CMK (cell line): Measurements from ENCODE around the genes CD8B2, ST6GAL2 and SULT1C2.

DNA sequence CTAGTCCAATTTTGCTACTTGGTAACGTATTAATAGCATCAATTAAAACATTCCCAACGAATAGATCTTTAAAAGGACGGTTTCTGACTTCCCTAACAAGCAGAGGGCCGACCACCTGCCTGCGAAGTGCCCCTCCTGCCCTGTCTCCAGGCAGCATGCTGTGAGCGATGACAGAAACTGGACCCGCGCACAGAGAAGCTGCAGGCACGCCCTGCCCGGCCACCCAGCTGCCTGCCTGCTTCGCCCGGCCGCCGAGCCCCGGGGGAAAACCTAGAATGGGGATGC, 856 bp downstream of the UXS1 start:
- RRBS, result no CpG with 5 or more reads among the region's 15 CpGs

- RRBS, result no CpG with 5 or more reads among the region's 2 CpGs
Measured at GRCh38 chr2:106198149-106198348, 3.9 kb upstream of the UXS1 start.

DNA sequence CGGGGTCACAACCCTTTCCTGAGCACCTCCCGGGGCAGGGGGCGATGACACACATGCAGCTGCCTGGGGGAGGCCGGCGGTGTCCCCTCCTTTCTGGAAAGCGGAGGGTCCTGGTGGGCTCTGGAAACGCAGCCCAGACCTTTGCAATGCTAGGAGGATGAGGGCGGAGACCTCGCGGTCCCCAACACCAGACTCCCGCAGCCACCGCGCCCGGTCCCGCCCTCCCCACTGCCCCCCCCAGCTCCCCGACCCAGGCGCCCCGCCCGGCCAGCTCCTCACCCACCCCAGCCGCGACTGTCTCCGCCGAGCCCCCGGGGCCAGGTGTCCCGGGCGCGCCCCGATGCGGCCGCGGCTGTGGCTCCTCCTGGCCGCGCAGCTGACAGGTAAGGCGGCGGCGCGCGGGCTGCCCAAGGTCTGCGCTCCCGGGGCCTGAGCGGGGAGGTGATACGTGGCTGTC, at the start of gene CD8B2:
CD8B2 (plus strand) TSS at position 278 of the 457 bp plus-strand sequence.
- RRBS, result 98% methylated on average over 7 of the region's 42 CpGs

- RRBS, result no CpG with 5 or more reads among the region's 28 CpGs
Measured at GRCh38 chr2:106542653-106543472, 55.7 kb downstream of the CD8B2 start.

DNA sequence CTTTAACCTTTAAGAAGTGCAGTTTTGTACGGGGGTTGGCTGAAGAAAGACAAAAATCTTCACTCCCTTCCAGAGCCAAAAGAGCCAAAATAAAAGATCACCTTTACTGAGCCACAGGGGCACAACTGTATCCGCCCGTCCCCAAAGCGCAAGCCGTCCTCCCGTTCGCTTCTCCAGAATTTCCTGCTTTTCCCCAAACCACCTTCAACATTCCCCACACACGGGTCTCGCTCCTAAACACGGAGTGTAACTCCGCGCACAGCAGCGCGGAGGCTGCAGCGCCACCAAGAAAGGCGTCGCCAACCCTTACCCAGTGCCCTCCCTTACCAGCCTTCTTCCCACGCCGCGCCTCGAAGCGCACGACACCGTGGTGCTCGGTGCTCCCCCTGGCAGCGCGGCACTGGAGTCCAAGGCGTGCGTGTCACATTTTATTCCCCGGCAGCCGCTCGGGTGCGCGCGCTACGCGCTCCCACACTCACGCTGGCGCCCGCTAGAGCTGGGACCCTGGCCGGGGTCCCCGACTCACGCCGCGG, at the start of gene ST6GAL2:
ST6GAL2 (minus strand) TSS at position 402 of the 533 bp plus-strand sequence.
- RRBS, result no CpG with 5 or more reads among the region's 45 CpGs

GRCh38 chr2:108288481-108289218, at the start of gene SULT1C2:
SULT1C2 (plus strand) TSS chr2:108288895.
- RRBS, result no CpG with 5 or more reads among the region's 8 CpGs

DNA sequence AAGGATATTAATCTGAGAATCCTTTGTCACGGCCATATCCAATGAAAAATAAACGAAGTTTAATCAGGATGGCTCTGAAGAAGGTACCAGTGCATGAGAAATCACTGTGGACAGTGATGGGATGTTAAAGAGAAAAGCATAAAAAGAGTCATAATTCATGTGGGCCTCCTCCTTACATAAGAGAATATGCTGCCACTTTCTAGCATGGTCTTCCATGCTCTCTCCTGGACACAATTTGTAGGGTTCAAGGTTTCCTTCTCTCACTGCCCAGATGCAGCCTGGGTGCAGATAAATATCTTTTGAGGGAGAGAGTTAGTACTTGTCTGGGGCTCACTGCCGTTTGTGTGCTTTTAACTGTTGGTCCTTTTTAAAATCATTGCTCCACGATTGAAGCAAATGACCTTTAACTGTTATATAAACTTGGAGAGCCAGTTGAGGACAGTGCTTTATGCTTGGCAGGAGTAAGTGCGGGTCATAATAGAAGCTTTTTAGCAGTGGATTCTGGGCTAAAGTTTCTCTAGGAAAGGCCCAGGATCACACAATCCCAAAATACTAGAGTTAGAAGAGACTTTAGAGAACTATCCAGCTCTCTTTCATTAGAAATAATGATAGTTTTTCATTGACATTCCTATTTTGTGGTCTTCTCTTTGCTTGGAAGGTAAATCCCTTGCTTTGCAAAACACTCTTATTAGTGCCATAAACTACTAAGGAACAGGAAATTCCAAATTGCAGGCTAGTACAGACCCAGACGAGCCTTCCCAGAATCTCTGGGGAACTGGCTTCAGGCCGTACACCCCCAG, 18.9 kb downstream of the LIMS1 start:
- RRBS, result no CpG with 5 or more reads among the region's 7 CpGs

- RRBS, result no CpG with 5 or more reads among the region's 4 CpGs
Measured at GRCh38 chr2:108605611-108606376, 71.5 kb downstream of the LIMS1 start.

GRCh38 chr2:108639827-108640413, 79.4 kb upstream of the RANBP2 start:
- RRBS, result no CpG with 5 or more reads among the region's 5 CpGs

DNA sequence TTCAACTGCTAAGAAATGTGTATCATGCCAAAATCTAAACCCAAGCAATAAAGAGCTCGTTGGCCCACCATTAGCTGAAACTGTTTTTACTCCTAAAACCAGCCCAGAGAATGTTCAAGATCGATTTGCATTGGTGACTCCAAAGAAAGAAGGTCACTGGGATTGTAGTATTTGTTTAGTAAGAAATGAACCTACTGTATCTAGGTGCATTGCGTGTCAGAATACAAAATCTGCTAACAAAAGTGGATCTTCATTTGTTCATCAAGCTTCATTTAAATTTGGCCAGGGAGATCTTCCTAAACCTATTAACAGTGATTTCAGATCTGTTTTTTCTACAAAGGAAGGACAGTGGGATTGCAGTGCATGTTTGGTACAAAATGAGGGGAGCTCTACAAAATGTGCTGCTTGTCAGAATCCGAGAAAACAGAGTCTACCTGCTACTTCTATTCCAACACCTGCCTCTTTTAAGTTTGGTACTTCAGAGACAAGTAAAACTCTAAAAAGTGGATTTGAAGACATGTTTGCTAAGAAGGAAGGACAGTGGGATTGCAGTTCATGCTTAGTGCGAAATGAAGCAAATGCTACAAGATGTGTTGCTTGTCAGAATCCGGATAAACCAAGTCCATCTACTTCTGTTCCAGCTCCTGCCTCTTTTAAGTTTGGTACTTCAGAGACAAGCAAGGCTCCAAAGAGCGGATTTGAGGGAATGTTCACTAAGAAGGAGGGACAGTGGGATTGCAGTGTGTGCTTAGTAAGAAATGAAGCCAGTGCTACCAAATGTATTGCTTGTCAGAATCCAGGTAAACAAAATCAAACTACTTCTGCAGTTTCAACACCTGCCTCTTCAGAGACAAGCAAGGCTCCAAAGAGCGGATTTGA, 21.7 kb upstream of the CCDC138 start:
- RRBS, result no CpG with 5 or more reads among the region's 8 CpGs

DNA sequence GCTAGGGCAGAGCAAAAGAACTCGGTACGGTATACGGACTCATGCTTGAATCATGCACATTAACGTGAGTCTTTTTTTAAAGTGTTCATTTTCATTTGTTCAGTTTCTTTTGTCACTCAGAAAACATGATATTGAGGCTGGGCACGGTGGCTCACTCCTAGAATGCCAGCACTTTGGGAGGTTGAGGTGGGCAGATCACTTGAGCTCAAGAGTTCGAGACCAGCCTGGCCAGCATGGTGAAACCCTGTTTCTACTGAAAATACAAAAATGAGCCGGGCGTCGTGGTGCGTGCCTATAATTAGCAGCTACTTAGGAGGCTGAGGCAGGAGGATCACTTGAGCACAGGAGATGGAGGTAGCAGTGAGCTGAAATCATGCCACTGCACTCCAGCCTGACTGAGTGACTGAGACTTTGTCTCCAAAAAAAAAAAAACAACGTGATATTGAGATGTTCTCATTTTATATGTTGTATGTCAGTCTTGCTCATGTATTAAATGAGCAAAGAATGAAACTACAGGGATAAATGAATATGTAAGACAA, 17.9 kb upstream of the CCDC138 start:
- RRBS, result no CpG with 5 or more reads among the region's 11 CpGs

- RRBS, result no CpG with 5 or more reads among the region's 4 CpGs
Measured at GRCh38 chr2:108772277-108772775, 14.2 kb upstream of the CCDC138 start.

GRCh38 chr2:108782411-108782861, 4.1 kb upstream of the CCDC138 start:
- RRBS, result no CpG with 5 or more reads among the region's 4 CpGs

GRCh38 chr2:109069276-109069630, 59.8 kb upstream of the SH3RF3 start:
- RRBS, result no CpG with 5 or more reads among the region's 5 CpGs

DNA sequence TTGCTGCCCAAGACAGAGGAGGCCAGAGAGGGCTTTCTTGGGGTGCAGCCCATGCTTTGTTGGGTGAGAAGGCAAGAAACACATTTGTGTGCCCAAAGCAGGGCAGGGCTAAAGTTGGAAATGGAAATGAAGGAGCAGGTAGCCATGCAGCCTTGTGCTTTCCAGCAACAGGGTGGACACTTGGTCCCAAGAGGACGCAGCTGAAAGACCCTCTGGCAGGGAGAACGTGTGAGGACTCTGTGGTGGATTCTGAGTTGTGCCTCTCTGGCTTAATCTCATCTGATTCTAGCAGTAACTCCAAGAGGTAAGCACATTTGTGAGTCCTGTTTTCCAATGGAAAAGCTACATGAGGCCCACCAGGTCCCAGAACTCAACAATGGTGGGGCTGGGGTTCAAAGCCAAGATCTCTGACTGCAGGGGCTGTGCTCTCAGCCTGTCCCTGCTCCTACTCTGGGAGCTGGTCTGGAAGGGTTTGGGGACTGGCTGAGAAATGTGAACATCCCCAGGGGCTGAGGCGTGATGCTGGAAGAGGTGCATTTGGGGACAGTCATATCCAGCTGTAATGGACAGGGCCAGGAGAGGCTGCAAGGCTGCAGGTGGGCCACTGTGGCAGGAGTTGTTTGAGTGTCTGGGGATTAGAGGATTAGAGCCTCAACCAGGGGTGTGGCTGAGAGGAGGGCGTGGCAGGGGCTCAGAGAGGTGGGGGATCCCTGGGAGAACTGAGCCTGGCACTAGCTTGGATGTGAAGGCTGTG, 31.5 kb downstream of the SH3RF3 start:
- RRBS, result no CpG with 5 or more reads among the region's 4 CpGs

- RRBS, result no CpG with 5 or more reads among the region's 17 CpGs
Measured at GRCh38 chr2:109213506-109214603, 84.8 kb downstream of the SH3RF3 start.

GRCh38 chr2:109321721-109322703, 193.0 kb downstream of the SH3RF3 start:
- RRBS, result no CpG with 5 or more reads among the region's 12 CpGs

GRCh38 chr2:109694118-109694579, 80.0 kb downstream of the SOWAHC start:
- RRBS, result no CpG with 5 or more reads among the region's 2 CpGs